ENCODE measurements around the genes B3GALNT1, LRRC34 and SEC62.

GRCh38 chr3:161104441-161105719 lies at the start of gene B3GALNT1:
B3GALNT1 (minus strand) TSS chr3:161105349.
- PRO-cap = unidirectional peak, plus-strand start at chr3:161104696; unidirectional peak, minus-strand start at chr3:161105078
- RRBS, 2 experiments = 1 to 2% methylated on average over 22 to 33 of the region's 107 CpGs

DNA sequence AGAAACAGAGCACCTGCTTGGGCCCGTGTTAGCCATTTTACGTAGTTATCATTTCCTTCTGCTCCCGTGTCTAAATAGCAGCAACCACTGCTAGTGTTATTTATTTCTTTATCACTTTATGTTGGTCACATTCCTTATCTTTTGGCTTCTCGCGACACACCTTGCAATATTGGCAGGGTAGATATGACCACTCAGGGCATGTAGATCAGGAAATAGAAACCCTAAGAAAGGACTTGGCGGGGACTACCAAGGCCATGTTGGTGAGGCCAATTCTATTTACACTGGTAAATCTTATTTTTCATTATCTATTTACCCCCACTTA lies 1.8 kb upstream of the SPTSSB start:
- PRO-cap = no peak
- RRBS, 2 experiments = no CpG with 5 or more reads among the region's 6 CpGs

DNA sequence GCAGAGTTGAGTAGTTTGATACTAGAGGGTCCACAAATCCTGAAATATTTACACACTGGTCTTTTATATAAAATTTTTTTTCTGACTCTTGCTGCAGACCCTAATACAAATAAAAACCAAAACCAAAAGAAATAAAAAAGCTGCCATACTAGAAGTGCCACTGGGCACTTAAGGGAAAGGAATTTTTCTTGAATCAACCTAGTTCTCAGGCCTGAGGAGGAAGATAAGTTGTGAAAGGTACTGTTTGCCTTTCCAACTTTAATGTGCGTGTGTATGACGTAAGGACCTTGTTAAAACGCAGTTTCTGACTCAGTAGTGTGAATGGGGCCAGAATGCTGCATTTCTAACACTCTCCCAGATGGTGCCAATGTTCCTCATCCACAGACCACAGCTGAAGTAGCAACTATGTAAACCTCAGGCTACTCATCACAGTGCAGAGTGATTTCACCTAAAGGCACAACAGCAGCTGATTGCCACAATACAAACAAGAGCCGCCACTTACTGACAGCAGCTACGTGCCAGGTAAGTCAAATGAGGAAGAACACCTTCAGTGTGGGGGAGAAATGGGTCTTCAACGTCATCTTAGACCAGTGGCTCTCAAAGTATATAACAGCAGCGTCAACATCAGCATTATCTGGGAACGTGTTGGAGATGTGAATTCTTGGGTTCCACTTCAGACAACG lies 103.6 kb downstream of the OTOL1 start:
- PRO-cap = no peak
- RRBS, 2 experiments = no CpG with 5 or more reads among the region's 9 CpGs

DNA sequence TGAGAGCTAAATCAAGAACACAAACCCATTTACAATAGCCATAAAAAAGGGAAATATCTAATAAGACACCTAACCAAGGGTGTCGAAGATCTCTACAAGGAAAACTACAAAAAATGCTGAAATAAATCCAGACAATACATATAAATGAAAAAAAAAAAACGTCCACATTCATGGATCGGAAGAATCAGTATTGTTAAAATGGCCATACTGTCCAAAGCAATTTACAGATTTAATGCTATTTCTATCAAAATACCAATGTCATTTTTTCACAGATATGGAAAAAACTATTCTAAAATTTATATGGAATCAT lies 881.0 kb downstream of the SI start:
- PRO-cap = no peak
- RRBS, 2 experiments = no CpG with 5 or more reads among the region's 3 CpGs

GRCh38 chr3:165194376-165194775 lies 1.8 kb downstream of the SLITRK3 start:
- PRO-cap = no peak
- RRBS, 2 experiments = 1% methylated on average over 5 of the region's 12 CpGs; no CpG with 5 or more reads in 1 of the 2 experiments

DNA sequence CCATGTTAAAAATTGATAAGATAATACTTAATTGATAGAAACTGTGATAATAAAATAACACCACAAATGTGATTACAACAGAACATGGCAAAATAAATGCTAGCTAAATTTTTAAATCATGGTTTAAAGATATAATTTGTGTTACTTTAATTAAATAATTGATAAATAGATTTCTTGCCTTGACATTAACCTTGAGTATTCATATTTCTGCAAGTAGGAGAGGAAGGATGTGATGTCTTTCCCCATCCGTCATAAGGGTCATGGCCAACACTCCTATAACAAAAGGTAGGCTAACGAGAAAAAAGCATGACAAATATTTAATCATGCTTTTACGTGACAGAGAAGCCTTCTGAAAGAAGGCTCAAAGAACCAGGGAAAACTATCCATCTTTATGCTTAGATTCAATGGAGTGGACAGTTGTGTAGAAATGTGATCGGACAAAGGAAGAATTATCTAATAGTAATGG lies 135.2 kb downstream of the SERPINI1 start:
- PRO-cap = no peak
- RRBS, 2 experiments = no CpG with 5 or more reads among the region's 4 CpGs

- PRO-cap = no peak
- RRBS, 2 experiments = no CpG with 5 or more reads among the region's 2 CpGs
Measured at GRCh38 chr3:167874308-167874702, 138.8 kb downstream of the SERPINI1 start.

- PRO-cap = no peak
- RRBS, 2 experiments = no CpG with 5 or more reads among the region's 1 CpG
Measured at GRCh38 chr3:168023398-168023710, 72.4 kb downstream of the GOLIM4 start.

GRCh38 chr3:168165409-168165947 lies 69.8 kb upstream of the GOLIM4 start:
- PRO-cap = no peak
- RRBS, 2 experiments = no CpG with 5 or more reads among the region's 5 CpGs

GRCh38 chr3:169288368-169289103 lies 375.0 kb downstream of the MECOM start:
- PRO-cap = no peak
- RRBS, 2 experiments = no CpG with 5 or more reads among the region's 9 CpGs

- PRO-cap = no peak
- RRBS, 2 experiments = no CpG with 5 or more reads among the region's 2 CpGs
Measured at GRCh38 chr3:169389233-169389516, 274.3 kb downstream of the MECOM start.

GRCh38 chr3:169811960-169812829 lies 475 bp upstream of the LRRIQ4 start:
- PRO-cap = no peak
- RRBS, 2 experiments = 1 to 3% methylated on average over 12 to 17 of the region's 64 CpGs

DNA sequence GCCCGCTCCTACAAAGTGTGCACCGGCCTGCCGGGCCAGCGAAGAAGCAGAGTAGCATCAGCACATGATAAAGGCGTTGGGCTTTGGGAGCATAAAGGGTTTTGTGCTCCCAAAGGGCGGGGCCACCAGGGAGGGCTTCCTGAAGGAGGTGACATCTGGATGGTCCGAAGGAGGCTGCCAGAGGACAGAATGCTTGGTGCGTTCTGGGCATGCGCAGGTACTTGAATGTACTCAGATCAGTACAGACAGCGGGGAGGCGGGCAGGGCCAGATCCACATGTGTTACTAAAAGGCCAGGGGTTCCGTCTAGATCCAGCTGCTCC lies at the start of gene LRRC34:
Gene LRRC34, minus strand, starts transcription at position 75 of the 322 bp plus-strand sequence.
- PRO-cap = unidirectional peak, plus-strand start at position 234 of the sequence
- RRBS, 2 experiments = no CpG with 5 or more reads among the region's 12 CpGs

DNA sequence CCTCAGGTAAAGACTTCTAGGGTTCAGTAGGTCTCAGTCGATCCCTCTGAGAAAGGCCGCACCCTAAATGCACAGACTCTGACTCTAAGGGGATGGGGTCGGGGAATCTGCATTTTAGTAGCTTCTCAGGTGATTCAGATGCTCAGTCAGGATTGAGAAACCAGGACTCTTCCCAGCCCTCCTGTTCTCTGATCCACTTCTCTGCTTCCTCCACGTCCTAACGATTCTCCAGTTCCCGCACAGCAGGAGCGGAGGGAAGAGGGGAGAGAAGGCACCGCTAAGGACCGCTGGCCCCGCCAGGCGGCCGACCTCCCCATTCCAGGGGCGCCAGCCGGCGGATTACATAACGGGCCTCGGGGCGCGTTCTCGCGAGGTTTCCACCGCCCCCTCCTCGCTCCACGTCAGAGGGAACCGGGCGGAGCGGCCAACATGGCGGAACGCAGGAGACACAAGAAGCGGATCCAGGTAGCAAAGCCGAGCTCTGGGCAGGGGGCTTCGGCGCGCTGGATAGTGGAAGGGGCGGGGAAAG lies at the start of gene SEC62:
Gene SEC62, plus strand, starts transcription at position 414 of the 529 bp plus-strand sequence.
- PRO-cap = bidirectional peak, plus-strand start at position 418 of the sequence, minus-strand start at position 341 of the sequence
- RRBS, 2 experiments = 1 to 2% methylated on average over 10 of the region's 35 CpGs

DNA sequence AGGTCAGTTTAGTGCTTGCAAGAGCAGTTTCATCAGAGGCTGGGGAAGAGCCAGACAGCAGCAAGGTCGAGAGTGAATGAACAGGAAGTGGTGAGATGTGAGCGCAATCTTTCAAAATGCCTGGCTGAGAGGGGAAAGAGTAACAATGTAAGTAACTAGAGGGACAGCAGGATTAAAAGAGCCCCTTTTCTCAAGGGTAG lies 30.8 kb upstream of the GPR160 start:
- PRO-cap = no peak
- RRBS, 2 experiments = no CpG with 5 or more reads among the region's 2 CpGs

DNA sequence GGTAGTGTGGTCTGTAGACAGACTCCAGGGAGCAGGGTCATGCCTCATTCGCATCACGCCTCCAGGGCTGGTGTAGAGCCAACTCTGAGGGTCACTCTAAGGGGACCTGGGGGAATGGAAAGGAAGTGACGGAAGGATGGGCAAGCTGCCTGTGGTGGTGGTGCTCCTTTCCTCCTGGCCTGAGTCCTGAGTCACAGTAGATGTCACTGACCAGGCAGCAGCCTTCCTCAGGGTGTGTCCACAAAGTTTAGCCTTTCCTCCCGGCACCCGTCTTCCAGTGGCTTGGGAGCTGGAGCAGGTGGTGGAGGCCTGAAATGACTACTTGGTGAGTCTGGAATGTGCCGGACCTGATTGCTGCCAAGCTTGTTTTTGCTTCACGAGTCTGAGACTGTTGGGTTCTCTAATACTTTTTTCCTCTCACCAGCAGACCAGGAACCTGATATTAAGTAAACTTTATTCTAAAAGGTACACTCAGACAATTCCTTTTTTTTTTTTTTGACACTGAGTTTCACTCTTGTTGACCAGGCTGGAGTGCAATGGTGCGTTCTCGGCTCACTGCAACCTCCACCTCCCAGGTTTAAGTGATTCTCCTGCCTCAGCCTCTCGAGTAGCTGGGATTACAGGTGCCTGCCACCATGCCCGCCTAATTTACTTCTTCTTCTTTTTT lies 11.9 kb downstream of the GPR160 start:
- PRO-cap = no peak
- RRBS, 2 experiments = 12 to 45% methylated on average over 3 of the region's 11 CpGs

DNA sequence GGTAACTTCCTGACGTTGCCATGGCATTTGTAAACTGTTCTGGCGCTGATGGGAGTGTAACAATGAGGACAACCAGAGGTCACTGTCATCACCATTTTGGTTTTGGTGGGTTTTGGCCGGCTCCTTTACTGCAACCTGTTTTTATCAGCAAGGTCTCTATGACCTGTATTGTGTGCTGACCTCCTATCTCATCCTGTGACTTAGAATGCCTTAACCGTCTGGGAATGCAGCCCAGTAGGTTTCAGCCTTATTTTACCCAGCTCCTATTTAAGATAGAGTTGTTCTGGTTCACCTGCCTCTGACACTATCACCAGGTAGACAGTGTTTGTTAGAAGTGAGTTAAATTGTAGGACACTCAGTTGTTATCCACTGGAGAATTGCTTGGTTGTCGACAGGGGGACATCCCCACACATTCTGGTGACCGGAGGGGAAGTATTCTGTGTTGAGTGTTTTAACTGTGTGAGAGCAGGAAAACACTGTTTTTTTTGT lies 36.9 kb upstream of the SKIL start:
- PRO-cap = no peak
- RRBS, 2 experiments = no CpG with 5 or more reads among the region's 6 CpGs

DNA sequence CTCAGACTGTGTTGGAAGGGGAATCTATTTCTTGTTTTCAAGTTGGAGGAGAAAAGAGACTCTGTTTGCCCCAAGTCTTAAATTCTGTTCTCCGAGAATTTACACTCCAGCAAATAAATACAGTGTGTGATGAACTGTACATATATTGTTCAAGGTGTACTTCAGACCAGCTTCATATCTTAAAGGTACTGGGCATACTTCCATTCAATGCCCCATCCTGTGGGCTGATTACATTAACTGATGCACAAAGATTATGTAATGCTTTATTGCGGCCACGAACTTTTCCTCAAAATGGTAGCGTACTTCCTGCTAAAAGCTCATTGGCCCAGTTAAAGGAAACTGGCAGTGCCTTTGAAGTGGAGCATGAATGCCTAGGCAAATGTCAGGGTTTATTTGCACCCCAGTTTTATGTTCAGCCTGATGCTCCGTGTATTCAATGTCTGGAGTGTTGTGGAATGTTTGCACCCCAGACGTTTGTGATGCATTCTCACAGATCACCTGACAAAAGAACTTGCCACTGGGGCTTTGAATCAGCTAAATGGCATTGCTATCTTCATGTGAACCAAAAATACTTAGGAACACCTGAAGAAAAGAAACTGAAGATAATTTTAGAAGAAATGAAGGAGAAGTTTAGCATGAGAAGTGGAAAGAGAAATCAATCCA lies 3.4 kb downstream of the SKIL start:
- PRO-cap = no peak
- RRBS, 2 experiments = no CpG with 5 or more reads among the region's 6 CpGs

DNA sequence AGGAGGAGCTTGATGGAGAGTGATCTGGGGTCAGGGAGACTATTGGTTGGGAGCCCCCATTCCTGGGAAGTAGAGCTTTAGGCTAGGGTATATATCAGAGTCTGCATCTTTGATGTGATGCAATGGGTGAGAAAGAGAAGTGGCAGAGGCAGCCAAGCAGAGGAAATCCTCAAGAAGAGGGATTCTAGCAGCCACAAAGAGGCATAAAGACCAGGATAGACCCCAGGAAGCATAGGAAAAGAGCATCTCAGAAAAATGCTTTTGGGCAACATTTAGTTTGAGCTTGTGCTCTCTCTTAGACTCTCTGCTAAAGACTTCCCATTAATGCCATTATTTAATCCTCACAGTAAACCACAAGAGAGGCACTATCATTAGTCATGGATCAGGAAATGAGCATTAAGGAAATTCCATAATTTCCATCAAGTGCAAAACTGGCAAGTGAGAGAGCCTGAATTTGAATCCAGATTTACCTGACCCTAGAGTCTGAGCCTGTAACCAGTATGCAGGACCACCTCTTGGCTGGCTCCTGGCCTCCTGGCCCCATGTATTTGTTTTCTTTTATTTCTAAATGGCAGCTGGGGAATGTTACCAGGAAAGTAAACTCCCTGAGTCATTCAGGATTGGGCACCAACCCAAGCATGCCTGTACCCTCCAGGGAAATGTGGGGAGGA lies 118.7 kb downstream of the RPL22L1 start:
- PRO-cap = no peak

DNA sequence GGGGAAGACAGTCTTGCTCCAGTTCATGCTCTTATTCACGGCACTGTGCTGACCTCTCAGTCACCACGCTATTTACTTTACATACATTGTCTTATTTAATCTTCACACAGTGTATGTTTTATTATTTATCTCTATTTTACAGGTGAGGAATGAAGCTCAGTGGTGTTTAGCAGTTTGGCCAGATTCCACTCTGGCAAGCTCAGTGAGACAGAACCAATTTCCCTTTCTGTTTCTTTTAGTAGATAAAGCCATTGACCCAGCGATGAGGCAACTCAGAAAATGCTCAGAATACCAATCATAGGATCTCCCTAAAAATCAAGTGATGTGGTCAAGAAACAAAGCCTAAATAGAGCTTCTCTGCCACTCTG lies 110.0 kb downstream of the RPL22L1 start:
- PRO-cap = no peak
- RRBS, 2 experiments = no CpG with 5 or more reads among the region's 3 CpGs

Data from astrocyte (in vitro differentiated cells and primary cell).